GM12891 (cell line): ENCODE measurements around a stretch of chr7.

DNA sequence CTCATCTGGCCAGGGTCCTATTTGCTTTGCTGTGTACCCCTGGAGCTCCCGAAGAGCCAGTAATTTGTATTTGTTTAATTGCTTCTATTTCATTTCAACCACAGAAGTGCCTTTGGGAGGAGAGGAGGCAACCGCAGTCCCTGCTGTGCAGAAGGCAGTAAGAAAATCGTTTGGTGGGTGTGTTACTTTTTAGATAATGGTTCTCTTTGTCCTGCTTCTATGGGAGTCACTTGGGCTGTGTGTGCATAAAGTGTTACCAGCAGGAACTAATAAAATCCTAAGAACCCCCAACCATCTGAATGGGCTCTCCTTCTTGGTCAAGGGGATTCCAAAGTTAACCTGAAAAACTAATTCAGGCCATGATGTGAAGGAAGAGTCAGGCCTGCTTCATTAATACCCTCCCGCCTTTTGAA lies 173.5 kb downstream of the ACTR3B start:
- RRBS = no CpG with 5 or more reads among the region's 4 CpGs

DNA sequence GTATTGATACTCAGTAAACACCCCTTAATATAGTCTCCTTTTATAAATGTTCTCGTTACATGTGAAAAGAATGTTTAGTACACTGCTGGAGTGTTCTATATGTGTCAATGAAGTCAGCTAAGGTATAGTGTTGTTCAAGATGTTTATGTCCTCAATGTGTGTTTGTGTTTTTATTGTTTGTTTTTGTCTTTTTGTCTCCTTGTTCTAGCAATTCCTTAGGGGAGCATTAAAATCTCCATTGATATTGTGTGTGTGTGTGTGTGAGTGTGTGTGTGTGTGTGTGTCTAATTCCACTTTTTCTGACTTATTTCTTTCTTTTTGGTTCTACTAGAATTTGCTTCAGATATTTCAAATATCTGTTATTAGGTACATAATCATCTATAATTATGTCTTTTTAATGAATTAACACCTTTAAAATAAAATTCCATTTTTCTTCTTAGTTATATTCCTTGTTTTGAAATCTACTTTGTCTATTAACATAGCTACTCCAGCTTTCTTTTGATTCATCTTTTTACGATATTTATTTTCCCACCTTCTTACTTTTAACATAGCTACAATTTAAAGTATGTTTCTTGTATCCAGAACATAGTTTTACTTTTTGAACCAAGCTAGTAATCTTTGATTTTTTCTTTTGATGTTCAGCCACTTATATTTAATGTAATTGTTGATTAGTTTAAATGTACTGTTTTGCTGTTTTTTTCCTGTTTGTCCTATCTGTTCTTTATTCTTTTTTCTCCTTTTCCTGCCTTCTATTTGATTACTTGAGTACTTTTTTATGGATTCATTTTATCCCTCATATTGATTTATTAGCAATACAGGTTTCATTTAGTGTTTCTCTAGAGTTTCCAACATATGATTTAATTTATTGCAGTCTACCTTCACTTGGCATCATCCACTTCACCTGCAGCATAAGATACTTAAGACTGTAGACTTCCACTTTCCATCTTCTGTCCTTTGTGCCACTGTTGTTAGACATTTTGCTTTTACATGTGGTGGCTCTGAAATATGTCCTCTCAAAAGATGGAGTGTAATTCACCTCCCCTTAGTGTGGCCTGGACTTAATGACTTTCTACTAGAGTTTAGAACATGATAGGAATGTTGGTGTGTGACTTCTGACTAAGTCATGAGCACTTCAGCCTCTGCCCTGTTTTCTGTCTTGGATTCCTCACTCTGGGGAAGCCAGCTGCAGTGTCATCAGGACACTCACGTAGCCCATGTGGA lies 644.1 kb upstream of the DPP6 start:
- RRBS = no CpG with 5 or more reads among the region's 3 CpGs

- RRBS = no CpG with 5 or more reads among the region's 13 CpGs
Observed at GRCh38 chr7:153928585-153929207, 123.5 kb upstream of the DPP6 start.

- RRBS = no CpG with 5 or more reads among the region's 3 CpGs
Observed at GRCh38 chr7:154929029-154929265, 74.0 kb downstream of the PAXIP1 start.

- RRBS = no CpG with 5 or more reads among the region's 11 CpGs
Observed at GRCh38 chr7:154965778-154966630, 36.9 kb downstream of the PAXIP1 start.

DNA sequence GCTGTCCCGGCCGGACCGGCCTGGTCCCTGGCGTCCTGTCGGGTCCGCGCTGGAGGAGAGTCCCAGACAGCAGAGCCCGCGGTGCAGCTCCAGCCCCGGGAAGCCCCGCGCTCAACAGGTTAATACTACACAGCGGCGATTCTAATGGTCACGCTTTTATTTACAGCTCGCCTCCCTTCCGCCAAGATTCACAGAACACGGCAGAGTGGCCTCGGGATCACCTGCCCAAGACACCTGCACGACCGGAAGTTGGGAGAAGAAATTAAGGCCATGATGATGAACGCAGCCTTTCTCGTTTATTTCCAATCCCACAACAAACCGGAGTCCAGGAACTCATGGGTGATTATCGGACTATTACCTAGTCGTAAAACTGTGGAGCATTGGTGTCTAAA lies 868 bp upstream of the PAXIP1 start:
- RRBS = 2% methylated on average over 9 of the region's 26 CpGs

DNA sequence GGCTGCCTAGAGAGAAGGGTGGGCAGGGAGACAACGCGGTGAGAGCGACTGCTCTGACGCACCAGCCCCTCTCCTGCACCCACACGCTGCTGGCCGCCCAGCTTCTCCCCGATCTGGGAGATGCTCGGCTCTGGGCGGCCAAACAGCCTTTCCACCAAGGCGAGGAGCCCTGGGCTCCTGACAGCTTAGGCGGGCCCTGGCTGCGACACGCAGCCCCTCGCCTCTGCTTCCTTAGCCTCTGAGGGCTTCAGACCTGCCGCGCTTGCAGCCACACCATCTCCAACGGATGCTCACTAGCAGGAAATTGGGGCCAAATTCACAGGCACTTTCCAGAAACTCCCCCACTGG lies 298 bp downstream of the HTR5A start:
- RRBS = no CpG with 5 or more reads among the region's 17 CpGs

DNA sequence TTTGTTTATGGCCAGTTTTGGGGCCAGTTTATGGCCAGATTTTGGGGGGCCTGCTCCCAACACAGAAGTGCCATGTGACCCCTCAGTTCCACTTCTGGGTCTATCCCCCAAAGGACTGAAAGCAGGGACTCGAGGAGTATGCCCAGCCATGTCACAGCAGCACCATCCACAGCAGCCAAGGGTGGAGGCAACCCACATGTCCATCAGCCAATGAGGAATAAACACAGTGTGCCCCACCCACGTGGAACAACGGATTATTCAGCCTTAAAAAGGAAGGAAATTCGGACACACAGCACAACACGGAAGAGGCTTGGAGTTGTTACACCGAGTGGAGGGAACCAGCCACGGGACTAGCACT lies 53.6 kb upstream of the INSIG1 start:
- RRBS = no CpG with 5 or more reads among the region's 7 CpGs

DNA sequence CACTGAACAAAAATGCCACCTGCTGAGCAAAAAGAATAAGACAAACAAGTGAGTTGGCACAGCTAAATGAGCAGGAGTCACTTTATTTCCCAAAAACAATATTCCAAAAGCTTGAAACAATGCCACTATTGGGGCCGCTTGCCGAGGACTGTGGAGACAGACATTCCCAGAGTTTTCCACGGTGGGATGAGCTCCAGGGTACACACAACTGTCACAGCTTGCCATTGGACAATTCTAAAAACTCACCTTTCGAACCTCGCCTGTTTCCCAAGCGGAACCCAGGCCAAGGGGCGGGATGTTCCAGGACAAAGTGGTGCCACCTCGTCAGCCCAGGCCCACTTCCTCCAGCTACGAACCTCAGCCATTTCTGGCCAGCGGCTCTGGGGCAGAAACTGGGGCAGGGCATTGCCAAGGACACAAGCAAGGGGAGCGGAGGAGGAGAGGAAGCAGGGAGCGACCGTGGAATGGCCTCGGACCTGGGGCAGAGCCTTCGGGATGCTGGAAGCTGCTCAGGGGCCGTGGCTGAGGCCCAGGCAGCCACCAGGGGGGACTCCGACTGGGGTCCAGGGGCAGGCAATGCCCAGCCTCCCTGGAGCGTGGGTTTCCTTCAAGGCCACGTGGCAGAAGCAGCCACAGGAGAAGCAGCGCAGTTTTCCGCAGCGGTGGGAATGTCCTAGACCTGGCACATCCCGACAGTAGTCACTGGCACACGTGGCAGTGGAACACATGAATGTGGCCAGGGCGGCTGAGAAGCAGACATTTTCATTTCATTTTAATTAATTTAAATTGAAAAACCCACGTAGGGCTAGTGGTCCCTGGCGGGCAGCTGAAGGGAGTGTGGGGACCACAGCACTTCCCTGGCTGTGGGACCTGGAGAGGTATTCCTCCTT lies 44.6 kb upstream of the INSIG1 start:
- RRBS = no CpG with 5 or more reads among the region's 27 CpGs

DNA sequence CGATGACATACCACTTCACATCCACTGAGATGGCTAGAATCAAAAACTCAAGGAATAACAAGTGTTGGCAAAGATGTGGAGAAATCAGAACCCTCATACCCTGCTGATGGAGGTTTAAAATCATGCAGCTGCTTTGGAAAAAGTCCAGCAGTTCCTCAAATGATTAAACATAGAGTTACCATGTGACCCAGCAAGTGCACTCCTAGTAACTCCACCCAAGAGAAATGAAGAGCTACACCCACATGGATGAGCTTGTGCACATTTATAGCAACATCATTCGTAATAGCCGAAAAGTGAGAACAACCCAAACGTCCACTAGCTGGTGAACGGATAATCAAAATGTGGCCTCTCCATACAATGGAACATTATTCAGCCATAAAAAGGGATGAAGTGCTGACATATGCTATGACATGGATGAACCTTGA lies 3.6 kb upstream of the INSIG1 start:
- RRBS = no CpG with 5 or more reads among the region's 5 CpGs

DNA sequence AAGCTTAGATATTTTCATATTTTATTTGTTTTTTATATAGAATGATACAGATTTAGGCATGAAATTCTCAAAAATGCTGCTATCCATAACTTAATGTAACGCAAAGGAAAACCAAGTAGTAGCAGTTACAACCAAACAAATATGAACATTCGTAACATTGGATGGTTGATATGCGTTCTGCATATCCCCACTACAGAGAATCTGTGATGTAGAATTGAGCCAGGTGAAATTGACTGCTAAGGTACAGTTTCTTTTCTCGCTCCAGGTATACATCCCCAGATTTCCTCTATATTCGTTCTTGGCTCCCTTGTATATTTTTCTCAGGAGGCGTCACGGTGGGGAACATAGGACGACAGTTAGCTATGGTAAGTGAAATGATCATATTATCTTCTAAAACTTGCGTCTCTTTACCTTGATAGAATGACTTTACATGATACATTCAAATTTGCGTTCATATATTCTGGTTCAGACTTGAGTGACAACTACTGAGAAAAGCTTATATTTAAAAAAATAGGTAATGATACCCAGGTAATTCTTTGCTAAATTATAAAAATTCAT lies 4.9 kb downstream of the INSIG1 start:
- RRBS = no CpG with 5 or more reads among the region's 10 CpGs

DNA sequence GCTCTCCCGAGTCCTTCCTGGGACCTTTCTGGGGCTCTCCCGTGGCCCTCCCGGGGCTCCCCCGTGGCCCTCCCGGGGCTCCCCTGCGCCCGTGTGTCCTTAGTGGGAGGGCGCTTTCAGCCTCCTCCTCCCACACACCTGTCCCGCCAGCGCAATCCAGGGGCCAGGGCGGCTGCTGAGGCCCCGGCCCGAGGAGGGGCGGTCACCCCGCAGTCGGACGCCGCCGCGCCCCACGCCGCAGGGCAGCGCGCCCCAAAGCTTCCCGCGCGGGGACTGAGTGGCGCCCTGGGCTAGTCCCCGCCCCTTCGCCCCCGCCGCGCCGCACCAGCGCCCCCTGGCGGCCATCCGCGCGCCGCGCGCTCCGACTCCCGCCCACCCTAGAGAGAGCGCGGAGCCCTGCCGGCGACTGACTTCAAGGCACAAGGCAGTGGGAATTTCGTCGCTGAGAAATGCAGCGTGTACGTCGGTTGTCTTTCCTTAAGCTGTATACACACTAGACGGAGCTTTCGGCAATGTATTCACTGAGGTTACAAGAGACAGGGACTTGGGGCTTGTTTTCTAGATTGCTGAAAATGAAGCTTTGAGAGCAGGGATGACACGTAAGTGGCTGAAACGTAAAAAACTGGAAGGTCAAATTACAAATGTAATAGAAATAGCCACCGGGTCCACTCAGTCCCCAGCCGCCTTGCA lies 47.2 kb downstream of the INSIG1 start:
- RRBS = 0% methylated on average over 2 of the region's 59 CpGs

GRCh38 chr7:155466715-155467290 lies 8.9 kb downstream of the EN2 start:
- RRBS = 10% methylated on average over 15 of the region's 53 CpGs

DNA sequence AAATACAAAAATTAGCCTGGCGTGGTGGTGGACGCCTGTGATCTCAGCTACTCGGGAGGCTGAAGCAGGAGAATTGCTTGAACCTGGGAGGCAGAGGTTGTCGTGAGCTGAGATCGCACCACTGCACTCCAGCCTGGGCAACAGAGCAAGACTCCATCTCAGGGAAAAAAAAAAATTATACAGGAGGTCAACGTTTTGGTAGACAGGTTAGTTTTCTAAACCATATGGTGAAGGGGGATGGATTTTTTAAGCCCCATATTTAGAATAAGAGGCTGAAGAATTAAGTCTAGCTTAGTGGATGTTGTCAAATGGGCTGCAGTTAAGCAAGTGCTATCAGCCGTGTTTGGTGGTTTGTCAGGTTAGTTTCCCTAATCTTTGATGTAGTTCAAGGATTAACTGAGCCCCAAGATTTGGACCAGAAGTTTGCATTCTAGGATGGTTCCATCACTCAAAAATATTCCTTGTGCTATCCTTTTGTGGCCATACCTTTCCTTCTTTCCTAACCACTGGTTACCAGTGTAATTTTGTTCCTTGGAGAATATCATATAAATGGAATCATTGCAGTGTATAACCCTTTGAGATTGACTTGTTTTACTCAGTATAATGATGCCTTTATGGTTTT lies 53.9 kb downstream of the RBM33 start:
- RRBS = no CpG with 5 or more reads among the region's 7 CpGs

- RRBS = 100% methylated on average over 1 of the region's 17 CpGs
Observed at GRCh38 chr7:155741614-155742370, 70.5 kb downstream of the SHH start.

DNA sequence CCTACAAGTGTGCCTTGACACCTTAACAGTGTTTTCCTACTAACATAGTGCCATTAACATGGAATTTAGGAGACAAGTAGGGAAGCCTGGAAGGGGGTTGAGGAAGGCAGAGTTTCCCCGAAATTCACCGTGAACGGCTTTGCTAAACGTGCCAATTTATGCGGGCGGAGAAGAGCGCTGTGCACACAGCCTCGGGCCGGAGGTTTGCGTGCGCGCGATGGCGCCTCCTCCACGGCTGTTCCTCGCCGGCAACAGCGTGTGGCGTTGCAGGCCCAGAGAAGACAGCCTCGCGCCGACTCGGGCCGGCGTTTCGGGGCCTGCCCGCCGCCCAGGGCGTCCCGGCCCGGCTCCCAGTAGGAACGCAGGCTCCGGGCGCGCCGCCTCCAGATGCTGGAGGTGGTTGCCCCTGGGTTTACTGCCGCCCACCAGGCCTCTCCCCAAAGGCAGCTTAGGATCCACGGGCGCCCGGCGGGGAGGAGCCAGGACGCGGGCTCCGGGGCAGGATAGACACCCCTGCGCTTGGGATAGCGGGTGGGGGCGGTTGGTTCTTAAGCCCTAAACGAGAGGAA lies 6.8 kb downstream of the SHH start:
- RRBS = 7% methylated on average over 28 of the region's 48 CpGs

GRCh38 chr7:156368052-156368499 lies 272.5 kb upstream of the RNF32 start:
- RRBS = no CpG with 5 or more reads among the region's 6 CpGs

GRCh38 chr7:156524841-156525308 lies 115.7 kb upstream of the RNF32 start:
- RRBS = no CpG with 5 or more reads among the region's 9 CpGs

- RRBS = no CpG with 5 or more reads among the region's 5 CpGs
Observed at GRCh38 chr7:156567222-156567661, 73.3 kb upstream of the RNF32 start.

DNA sequence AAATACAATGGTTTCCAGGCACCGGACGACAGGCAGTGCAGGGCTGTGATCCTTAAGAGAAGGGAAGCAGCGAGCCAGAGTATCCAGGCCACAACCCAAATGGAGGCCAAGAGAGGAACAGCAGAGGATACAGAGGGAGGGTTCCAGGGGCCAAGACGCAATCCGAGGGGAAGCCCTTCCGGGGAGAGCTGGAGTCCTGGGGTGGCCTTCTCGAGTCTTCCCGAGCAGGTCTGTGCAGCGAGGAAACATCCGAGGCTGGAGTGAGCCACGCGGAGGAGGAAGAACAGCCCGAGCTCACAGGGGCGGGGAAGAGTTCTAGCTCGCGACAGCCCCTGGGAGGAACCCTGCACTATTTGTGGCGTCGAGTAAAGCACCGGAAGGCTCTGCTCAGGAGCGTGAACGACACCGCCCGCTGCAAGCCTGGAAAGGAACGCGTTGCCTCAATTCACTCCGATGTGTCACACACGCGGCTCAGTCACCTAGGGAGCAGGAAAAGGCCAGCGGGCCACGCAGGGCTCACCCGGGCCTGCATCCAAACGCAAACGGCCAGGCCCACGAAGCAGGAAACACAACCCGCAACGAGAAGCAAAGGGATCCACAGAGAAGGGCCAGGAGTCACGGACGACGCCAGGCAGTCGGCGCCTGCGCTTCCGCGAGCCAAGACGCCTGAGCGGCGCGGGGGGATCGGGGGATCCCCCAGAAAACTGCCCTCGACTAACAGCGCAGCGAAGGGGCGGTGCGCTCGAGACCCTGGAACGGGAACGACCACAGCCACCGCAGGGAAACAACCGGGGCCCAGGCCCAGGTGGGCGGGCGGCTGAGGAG lies 833 bp upstream of the RNF32 start:
- RRBS = 3% methylated on average over 3 of the region's 61 CpGs